Right atrium auricular region (tissue), 2 donors: Measurements from ENCODE around the genes GFAP and ACBD4.

DNA sequence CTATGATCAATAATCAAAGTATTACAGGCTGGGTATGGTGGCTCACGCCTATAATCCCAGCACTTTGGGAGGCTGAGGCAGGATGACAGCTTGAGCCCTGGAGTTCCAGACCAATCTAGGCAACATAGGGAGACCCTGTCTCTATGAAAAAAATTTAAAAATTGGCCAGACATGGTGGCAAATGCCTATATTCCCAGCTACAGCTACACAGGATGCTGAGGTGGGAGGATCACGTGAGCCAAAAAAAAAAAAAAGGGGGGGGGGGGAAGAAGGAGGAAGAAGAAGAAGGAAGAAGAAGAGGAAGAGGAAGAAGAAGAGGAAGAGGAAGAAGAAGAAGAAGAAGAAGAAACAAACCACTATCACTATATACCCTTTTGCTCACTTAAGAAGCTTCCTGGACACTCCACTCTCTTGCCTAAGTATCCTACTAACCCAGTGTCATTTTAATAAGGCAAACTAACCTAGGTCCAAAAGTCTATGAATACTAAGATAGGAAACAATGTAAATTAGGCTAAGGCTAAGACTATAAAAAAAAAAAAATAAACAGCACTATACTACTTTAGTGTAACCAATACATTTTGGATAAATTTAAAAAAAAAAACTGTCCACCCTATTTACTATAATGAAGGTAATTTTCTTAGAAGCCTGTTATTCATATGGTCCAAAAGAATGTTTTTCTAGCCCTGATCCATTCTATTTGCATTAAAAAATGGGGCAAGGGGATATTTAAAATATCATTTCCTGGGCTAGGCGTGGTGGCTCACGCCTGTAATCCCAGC is 54.8 kb downstream of the GPATCH8 start:
- PRO-cap = no peak
- RAMPAGE, long total RNA, 2 experiments = no peak in any of the 2 experiments

- PRO-cap = no peak
- RAMPAGE, long total RNA, 2 experiments = no peak in any of the 2 experiments
These were observed 4.8 kb upstream of the FZD2 start for GRCh38 chr17:44552635-44552828.

DNA sequence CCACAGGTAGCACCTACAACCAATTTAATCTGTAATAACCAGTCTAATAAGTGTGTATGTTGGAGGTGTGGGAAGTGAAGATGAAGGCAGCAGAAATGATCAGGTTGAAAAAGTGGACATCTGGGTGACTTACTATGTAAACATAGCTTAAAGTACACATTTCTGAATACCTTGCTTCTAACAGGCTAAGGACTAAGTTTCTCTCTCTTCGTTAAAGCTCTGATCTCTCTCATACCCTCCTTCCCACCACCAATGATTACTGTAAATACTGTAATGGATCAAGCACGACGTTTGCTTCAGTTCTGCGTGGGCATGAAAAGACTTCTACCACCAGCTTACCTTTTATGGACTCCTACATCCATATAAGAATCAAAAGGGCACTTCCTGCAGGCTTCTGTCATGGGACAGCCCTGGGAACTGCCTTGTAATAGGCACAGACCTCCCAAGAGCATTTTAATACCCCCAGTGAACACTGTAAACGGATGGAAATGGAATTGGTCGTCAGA is 799 bp downstream of the CCDC43 start:
- PRO-cap = no peak
- RAMPAGE, long total RNA, 2 experiments = no peak in any of the 2 experiments

GRCh38 chr17:44778644-44779691 is 20.2 kb downstream of the ADAM11 start:
- PRO-cap = unidirectional peak, plus-strand start at chr17:44779389
- RAMPAGE, long total RNA, 2 experiments = no peak in any of the 2 experiments

GRCh38 chr17:44848853-44849275 is 1.2 kb downstream of the HIGD1B start:
- PRO-cap = no peak
- RAMPAGE, long total RNA, 2 experiments = no peak in any of the 2 experiments

DNA sequence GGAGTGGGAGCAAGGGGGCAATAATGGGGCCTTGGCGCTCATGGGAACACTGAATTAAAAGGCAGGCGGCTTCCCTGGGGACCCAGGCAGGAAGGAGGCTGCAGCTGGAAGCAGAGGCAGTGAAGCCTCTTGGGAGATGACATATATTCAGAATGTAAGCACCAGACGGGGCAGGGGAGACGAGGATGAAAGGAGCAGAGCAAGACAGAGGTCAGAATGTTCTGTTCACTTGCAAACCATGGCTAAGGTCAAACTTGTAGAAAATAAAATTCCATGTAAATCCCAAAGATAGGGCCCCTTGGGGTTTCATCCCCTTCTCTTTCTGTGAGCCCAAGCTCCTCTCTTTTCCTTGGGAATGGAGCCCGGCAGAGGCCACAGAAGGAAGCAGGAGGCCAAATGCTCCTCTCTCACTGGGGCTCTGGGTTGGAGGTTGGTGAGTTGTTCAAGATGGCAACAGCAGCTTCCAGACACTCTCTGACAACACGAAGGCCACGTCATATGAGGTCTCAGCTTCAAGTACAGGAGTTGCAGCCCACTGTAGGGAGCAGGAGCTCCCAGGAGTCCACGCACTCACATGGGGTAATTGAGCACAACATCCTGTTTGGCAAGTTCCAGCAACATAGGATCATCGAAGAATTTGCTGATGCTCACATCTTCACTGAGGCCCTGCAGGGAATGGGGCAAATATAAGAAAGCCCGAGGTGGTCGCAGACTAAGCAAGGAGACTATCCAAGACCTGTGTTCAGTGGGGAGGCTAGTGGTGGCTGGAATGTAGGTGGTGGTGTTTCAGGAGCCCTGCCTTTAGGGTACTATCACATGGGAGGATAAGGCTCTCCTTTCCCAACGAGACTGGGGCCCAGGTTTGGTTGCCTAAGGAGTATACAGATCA is 3.3 kb downstream of the HIGD1B start:
- PRO-cap = no peak
- RAMPAGE, long total RNA, 2 experiments = no peak in any of the 2 experiments

DNA sequence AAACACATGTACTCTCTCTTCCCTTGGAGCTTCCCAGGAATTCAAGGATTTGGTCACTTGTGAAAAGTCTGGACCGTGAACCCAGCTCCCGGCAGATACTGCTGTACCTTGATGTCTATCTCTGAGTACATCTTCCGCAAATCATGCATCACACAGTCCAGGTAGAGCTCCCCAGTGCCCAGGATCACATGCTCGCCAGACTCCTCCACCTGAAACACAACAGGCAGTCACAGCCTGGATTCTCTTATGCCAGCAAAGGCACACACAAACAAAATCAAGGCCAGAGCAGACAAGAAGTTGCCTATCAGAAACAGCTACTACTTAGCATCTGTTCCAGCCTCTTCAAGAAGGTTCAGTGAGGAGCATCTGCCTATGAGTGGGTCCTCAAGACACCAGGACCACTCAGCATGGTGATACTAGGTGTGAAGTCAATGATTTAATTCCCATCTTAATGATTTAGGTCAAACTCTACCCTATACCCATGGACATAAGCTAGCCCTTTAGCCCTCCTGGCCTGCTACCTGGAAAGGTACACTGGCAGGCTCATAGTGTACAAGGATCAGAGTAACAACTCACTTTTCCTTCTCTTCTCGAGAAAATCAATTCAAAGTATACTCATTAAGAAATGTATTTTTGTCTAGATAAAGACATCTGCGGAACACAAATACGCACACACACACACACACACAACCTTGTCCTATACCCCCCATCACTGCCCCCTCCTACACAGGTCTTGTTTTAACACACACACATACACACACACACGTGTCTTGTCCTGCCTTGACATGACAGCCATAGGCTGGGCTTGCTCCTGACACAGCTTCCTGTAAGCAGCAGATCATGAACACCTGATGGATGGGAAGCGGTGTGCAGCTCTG is 11.5 kb downstream of the HIGD1B start:
- PRO-cap = no peak
- RAMPAGE, long total RNA, 2 experiments = no peak in any of the 2 experiments

DNA sequence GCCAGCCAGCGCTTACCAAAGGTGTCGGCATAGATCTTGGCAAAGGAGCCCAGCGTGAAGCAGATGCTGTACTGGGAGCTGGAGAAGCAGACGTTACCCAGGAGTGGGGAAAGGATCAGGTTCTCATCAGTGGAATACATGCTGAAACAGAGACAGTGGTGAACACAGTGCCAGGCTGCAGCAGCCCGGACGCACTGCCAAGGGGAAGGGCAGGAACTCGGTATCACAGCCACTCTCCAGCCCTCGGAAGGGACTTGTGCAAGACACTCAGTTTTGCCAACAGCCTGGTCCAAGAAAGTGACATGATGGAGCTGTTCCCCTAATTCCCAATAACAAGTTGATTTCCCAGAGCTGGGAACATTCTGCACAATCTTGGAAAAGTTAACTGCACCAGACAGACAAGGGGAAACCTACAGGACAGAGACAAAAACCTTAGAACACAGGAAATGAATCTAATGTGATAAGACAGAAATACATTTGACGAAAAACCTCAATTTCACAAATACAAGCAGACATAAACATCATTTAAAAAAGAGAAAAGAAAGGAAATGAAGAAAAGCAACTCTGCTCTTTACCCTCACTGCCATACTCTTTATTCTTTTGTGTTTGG is 24.9 kb downstream of the HIGD1B start:
- PRO-cap = unidirectional peak, plus-strand start at position 62 of the sequence
- RAMPAGE, long total RNA, 2 experiments = no peak in any of the 2 experiments

DNA sequence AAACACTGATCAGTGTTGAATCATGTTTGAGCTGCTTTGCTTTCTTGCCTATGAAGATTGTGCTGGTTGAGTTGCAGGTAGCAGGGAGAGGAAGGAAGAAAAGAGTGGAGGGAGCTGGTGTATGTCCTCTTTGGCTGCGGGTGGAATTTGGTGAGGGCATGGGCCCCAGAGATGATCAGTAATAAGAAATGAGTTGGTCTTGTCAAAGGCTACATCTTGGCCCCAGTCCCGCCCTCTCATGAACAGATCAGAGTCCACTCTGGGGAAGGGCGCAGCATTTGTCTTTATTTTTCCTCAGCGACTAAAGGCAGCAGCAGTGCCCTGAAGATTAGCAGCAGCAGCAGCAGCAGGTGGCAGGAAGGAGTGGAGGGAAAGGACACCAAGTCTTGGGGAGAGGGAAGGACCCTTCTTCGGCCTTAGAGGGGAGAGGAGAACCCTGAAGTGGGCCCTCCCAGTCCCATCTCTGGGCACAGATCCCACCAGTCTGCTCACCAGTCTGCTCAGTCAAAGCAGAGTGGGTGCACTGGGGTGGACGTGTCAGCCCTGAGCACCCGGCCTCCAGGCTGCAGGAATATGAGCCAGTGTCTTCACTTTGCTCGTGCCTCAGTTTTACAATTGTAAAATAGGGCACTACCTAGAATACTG is 6.0 kb downstream of the CCDC103 start:
- PRO-cap = no peak
- RAMPAGE, long total RNA, 2 experiments = no peak in any of the 2 experiments

GRCh38 chr17:44915302-44915736 is at the start of gene GFAP:
TSS of gene GFAP (minus strand) at chr17:44915500.
- PRO-cap = no peak
- RAMPAGE, long total RNA, 2 experiments = no peak in any of the 2 experiments

GRCh38 chr17:44969986-44970807 is 2.1 kb upstream of the C1QL1 start:
- PRO-cap = no peak
- RAMPAGE, long total RNA, 2 experiments = no peak in any of the 2 experiments

DNA sequence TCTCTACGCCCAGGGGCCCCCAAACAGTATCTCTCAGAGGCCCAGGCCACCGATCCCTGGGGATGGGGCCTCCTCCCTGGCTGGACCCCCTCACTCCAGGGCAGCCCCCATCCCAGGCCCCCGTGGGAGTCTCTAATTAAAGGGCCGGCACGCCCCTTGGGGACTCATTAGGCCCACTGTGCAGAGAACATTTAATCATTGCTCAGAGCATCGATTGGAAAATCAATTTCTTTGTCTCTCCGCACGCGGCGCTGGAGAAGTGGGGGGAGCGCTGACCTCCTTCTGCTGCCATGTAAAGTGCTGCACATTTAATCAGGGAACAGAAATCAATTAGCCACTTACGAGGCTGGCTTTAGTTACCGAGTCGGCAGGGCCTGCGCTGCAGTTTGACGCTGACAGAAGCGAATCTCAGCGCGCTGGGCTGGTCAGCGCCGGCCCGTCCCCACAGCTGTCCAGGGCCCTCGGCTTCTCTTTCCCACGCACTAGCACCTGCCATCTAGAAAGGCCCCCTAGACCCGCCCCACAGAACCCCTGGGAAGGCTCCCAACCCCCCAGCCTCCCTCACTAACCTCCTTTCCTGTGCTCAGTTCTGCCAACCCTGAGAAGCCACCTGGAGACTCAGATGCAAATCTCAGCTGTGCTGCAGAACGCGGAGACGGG is 20.2 kb upstream of the C1QL1 start:
- PRO-cap = unidirectional peak, minus-strand start at position 131 of the sequence
- RAMPAGE, long total RNA, 2 experiments = no peak in any of the 2 experiments

GRCh38 chr17:45092061-45092601 is 31.0 kb downstream of the NMT1 start:
- PRO-cap = no peak
- RAMPAGE, long total RNA, 2 experiments = no peak in any of the 2 experiments

GRCh38 chr17:45135181-45135972 is at the start of gene ACBD4:
TSS of gene ACBD4 (plus strand) at chr17:45135687.
- PRO-cap = unidirectional peak, plus-strand start at chr17:45135690
- RAMPAGE, long total RNA, 2 experiments = start-site peak on the plus strand in 2 of 2 experiments, at chr17:45135681-45135708 at its widest, 45 to 51 reads per replicate

- PRO-cap = unidirectional peak, plus-strand start at chr17:45160707; bidirectional peak, plus-strand start at chr17:45161128, minus-strand start at chr17:45161086
- RAMPAGE, long total RNA, 2 experiments = start-site peak on the plus strand in 1 of 2 experiments, at chr17:45160907-45160916 at its widest, 5 reads per replicate
These were observed 1.1 kb upstream of the HEXIM2 start for GRCh38 chr17:45160230-45161325.

- PRO-cap = no peak
- RAMPAGE, long total RNA, 2 experiments = no peak in any of the 2 experiments
These were observed 11.2 kb downstream of the HEXIM2 start for GRCh38 chr17:45172518-45173535.

DNA sequence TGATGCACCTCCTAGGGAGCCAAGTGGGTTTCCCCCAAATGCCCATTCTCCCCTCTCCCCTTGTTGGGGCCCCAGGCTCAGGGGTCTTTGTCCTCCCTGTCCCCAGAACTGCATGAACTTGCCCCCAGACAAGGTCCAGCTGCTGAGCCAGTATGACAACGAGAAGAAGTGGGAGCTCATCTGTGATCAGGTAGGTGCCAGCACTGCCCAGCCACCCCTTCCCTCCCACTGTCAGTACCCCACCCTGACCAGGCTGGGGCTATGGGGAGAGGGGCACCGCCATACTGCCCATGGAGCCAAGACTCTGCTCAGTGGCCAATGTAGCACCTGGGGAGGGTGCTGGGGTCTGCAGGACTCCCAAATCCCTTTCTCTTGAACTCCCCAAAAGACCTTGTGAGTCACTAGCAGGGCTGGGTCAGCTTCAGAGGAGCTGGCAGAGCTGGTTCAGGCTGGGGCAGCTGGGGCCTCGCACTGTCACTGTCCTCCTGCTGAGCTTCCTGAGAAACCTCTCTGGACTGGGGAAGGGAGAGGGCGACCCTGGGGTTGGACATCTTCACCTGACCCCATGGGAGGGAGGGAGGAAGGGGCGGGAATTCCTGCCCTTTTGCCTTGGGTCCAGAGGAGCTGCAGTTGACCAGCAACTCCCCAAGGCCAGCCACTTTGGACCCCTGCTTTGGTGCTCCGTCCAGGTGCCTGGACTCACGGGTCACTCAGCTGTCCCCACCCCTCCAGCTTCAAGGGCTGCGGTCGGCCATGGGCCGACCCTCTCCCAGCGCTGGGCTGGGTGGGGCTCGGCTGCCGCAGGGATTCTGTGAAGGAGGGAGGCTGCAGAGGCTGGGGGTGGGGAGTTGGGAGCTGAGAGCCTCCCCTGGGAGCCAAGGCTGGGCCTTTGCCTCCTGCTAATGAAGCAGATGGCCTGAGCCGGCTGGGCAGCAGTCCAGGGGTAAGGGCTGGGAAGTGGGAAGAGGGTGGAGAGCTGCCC is 9.1 kb downstream of the FMNL1 start:
- PRO-cap = no peak
- RAMPAGE, long total RNA, 2 experiments = no peak in any of the 2 experiments

DNA sequence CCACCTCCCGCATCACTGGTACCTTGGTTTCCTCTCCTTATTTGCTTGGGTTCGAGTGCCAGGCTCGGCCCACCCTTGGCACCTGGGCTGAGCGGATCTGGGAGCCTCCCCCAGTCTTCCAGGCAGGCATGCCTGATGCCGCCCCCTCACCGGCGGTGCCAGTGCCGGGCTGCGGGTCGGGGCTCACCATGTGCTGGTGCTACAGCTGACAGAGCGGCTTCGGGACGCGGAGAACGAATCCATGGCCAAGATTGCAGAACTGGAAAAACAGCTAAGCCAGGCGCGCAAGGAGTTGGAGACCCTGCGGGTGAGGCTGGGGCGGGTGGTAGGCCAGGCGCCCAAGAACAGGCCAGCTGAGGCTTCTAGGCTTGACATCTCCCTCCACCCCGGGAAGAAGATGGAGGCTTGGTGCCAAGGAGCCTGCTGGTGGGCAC is 19.3 kb downstream of the FMNL1 start:
- PRO-cap = no peak
- RAMPAGE, long total RNA, 2 experiments = no peak in any of the 2 experiments

DNA sequence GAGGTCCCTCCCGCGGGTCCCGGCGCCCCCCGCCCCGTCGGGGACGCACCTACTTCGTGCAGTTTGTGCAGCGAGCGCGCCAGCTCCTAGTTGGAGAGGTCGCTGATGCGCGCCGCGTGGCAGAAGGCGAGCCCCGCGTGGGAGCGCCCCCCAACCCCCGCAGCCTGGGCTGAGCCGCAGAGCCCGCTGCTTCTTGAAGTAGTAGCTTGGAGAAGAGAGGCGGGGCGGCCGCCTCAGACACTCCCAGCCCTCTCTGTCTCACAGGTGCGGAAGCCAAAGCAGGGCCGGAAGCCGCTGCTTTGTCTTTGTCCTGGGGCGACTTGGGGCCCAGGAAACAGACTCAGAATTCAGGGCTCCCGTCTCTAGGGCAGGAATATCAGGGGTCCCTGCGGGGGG is 13.8 kb downstream of the SPATA32 start:
- PRO-cap = no peak
- RAMPAGE, long total RNA, 2 experiments = no peak in any of the 2 experiments

GRCh38 chr17:45260132-45260741 is 1.7 kb downstream of the SPATA32 start:
- PRO-cap = bidirectional peak, plus-strand start at chr17:45260662, minus-strand start at chr17:45260435
- RAMPAGE, long total RNA, 2 experiments = no peak in any of the 2 experiments